Epithelial cell of prostate (primary cell): Measurements from ENCODE around the gene CFH.

- RRBS, result 19% methylated on average over 5 of the region's 45 CpGs
Measured at GRCh38 chr1:185317376-185318415, 653 bp upstream of the IVNS1ABP start.

- RRBS, result no CpG with 5 or more reads among the region's 11 CpGs
Measured at GRCh38 chr1:185375361-185376014, 58.4 kb upstream of the IVNS1ABP start.

- RRBS, result no CpG with 5 or more reads among the region's 8 CpGs
Measured at GRCh38 chr1:185734770-185735348, 668 bp downstream of the HMCN1 start.

GRCh38 chr1:185880817-185881358 is 146.7 kb downstream of the HMCN1 start:
- RRBS, result no CpG with 5 or more reads among the region's 7 CpGs

DNA sequence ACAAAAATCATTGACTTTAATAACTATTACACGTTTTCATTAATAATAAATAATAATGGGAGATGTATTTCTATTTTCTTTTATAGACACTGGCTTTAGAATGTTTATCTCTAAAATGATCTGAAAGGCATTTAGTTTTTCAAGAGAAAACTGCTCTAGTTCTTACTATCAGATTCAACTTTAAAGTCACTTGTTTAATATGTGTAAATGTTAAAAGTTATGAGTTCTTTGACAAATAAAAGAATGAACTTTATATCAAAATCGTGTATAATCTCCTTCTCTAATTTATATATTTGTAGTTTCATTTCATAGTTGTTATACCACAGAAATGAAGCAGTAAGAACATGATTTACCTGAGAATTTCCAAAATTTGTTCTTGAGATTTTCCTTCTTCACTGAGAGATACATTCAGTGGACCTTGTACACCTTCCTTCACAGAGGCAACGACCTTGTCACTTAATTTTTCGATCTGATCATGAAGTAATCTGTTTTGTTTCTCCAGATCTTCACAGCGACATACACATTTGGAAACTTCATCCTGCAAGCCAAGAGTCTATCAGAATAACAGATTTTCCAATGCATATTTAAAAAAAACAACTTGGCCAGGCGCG is 31.4 kb downstream of the TPR start:
- RRBS, result no CpG with 5 or more reads among the region's 7 CpGs

GRCh38 chr1:186983617-186984026 is 154.9 kb downstream of the PLA2G4A start:
- RRBS, result no CpG with 5 or more reads among the region's 6 CpGs

DNA sequence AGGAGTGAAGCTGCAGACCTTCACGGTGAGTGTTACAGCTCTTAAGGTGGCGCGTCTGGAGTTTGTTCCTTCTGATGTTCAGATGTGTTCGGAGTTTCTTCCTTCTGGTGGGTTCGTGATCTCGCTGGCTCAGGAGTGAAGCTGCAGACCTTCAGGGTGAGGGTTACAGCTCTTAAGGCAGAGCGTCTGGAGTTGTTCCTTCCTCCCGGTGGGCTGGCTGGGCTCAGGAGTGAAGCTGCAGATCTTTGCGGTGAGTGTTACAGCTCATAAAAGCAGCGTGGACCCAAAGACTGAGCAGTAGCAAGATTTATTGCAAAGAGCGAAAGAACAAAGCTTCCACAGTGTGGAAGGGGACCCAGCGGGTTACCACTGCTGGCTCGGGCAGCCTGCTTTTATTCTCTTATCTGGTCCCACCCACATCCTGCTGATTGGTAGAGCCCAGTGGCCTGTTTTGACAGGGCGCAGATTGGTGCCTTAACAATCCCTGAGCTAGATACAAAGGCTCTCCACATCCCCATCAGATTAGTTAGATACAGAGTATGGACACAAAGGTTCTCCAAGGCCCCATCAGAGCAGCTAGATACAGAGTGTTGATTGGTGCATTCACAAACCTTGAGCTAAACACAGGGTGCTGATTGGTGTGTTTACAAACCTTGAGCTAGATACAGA is 244.4 kb downstream of the PLA2G4A start:
- RRBS, result no CpG with 5 or more reads among the region's 14 CpGs

GRCh38 chr1:187104738-187105103 is 276.0 kb downstream of the PLA2G4A start:
- RRBS, result no CpG with 5 or more reads among the region's 1 CpG

DNA sequence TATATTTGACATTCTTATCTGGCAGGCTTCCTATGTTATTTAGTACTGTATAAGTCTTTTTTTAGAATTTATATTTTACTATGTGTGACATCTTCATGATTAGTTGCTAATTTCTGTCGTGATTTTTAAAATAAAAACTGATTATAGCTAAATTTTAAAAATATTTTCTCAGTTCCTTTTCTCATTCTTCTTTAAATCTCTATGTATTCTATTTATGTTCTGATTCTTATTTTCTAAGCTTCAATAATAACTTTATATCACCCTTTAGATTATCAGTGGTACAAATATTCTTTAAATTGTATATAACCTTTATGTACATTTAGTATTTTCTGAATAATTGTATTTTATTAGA is 844.6 kb downstream of the BRINP3 start:
- RRBS, result no CpG with 5 or more reads among the region's 1 CpG

GRCh38 chr1:191368781-191369395 is 789.4 kb upstream of the RGS18 start:
- RRBS, result no CpG with 5 or more reads among the region's 7 CpGs

- RRBS, result no CpG with 5 or more reads among the region's 1 CpG
Measured at GRCh38 chr1:192766181-192766512, 42.7 kb upstream of the RGS2 start.

- RRBS, result no CpG with 5 or more reads among the region's 13 CpGs
Measured at GRCh38 chr1:192806915-192807936, 1.6 kb upstream of the RGS2 start.

- RRBS, result no CpG with 5 or more reads among the region's 10 CpGs
Measured at GRCh38 chr1:193216865-193217415, 30.5 kb upstream of the B3GALT2 start.

DNA sequence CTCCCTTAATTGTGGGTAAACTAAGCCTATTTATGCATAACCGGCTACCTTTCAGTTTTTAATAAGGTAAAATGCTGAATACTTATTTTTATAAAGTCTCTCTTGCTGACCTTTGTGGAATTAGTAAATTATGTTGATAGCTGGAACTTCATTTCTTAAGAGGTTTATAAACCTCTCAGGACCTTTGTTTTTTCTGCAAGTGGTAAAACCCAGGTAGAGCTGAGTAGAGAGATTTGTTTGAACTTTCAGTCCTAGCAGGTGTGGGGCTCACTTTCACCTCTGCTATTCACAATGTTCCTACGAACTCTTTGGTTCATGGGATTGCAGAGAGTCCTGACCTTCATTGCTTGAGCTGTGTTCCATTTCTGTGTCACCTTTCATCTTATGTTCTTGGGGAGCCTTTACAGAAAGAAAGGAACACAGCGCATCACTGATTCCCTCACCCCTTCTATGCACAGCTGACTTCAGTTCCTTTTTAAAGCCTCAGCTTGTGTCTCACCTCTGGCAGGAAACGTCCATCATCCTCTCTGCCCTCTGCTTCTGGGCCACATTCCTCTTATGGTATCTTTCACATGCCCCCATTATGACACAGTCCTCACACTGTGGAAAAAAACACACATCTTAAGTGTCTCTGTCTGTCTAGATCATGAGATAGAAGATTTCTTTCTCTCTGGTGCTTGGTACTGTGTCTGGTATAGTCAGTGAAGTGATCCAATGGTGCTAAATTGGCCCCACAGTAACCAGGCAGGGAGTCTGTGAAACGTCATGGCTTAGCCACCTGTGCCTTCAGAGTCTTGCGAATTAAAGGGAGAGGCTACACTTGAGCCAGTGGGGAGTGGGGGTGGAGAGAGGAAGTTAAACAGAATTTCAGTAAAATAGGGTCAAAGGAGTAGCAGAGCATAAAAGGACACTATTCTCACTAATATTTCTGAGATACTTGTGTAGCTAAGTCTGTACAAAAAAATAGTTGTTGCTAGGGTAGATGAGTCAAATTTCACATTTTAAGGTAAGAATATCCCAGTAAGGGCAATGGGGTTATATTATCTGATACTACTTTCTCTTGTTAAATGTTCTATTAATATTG is 262.6 kb upstream of the B3GALT2 start:
- RRBS, result no CpG with 5 or more reads among the region's 6 CpGs

DNA sequence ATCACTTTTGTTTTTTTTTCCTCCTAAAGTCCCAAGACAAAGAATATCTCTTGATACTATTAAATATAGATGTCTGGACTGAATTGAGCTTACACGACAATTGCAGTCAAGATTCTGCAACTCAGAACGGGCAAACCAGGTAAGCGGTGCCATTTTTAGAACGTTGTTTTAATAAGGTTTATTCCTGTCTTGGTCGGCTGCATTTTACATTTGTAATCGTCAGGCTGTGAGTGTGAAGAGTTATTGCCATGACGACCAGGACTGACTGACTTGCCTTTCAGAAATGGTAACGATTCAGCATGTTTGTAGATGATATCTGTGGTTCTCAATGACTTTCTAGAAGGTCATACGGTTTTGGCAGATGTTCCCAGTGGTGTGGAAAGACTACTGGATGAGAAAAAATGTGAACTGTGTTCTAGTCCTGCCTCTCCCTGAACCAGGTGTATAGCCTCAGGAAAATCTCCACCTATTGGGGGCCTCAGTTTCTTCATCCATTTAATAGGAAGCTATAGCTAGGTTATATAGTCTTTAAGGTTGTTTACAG is 271.3 kb upstream of the B3GALT2 start:
- RRBS, result no CpG with 5 or more reads among the region's 9 CpGs

- RRBS, result no CpG with 5 or more reads among the region's 7 CpGs
Measured at GRCh38 chr1:193539660-193540465, 353.4 kb upstream of the B3GALT2 start.

GRCh38 chr1:193634630-193635040 is 448.2 kb upstream of the B3GALT2 start:
- RRBS, result no CpG with 5 or more reads among the region's 1 CpG

- RRBS, result no CpG with 5 or more reads among the region's 5 CpGs
Measured at GRCh38 chr1:194911456-194912008, 1696.7 kb downstream of the KCNT2 start.

- RRBS, result no CpG with 5 or more reads among the region's 5 CpGs
Measured at GRCh38 chr1:196404085-196404585, 204.1 kb downstream of the KCNT2 start.

DNA sequence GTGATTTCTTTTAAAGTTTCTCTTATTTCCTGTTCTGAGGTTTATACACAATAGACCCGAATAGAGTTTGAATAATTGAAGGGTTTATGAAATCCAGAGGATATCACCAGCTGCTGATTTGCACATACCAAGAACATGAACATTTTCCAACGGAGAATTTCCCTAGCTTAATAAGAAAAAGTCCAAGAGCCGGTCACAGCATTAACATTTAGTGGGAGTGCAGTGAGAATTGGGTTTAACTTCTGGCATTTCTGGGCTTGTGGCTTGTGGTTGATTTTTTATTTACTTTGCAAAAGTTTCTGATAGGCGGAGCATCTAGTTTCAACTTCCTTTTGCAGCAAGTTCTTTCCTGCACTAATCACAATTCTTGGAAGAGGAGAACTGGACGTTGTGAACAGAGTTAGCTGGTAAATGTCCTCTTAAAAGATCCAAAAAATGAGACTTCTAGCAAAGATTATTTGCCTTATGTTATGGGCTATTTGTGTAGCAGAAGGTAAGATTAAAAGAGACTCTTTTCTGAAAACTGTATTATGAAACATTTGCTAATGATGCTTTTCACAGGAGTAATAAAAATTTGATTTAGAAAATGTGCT is at the start of gene CFH:
TSS of gene CFH (plus strand) at position 361 of the 593 bp plus-strand sequence.
- RRBS, result no CpG with 5 or more reads among the region's 5 CpGs